A549 (cell line): ENCODE data around the gene BASP1.

- PRO-cap = no peak
CAGE:
- cytosol, long polyA plus RNA = no peak
- long polyA plus RNA = no peak
- nucleus, long polyA plus RNA = no peak
These were observed 133.0 kb upstream of the OTULINL start for GRCh38 chr5:14448533-14449109.

DNA sequence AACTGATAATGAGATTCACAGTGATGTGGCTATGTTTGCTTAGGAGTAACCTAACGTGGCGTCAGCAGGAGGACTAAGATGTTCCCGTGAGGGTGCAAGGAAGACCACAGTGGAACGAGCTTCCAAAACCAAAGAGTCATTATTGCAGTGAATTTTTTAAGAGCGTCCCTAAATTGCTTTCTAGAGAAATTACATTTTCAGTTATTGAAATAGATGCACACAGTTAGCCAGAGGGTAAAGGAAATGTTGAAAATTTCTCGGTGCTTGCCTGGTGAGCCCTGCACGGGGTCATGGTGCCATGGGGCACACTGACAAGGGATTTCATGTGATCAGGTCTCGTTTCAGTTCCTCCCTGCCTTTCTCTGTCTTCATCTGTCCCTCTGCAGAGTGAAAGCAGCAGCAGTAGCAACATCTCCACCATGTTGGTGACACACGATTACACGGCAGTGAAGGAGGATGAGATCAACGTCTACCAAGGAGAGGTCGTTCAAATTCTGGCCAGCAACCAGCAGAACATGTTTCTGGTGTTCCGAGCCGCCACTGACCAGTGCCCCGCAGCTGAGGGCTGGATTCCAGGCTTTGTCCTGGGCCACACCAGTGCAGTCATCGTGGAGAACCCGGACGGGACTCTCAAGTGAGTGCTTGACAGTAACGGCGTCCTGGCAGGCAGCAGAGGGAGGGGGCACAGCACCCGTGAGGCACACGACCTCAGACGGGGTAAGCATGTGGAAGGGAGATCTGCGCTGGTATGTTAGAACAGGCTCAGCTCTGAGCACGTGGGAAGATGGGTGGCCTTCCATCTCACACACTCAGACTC is 89.2 kb upstream of the OTULINL start:
- PRO-cap = no peak
CAGE:
- cytosol, long polyA plus RNA = no peak
- long polyA plus RNA = no peak
- nucleus, long polyA plus RNA = no peak

DNA sequence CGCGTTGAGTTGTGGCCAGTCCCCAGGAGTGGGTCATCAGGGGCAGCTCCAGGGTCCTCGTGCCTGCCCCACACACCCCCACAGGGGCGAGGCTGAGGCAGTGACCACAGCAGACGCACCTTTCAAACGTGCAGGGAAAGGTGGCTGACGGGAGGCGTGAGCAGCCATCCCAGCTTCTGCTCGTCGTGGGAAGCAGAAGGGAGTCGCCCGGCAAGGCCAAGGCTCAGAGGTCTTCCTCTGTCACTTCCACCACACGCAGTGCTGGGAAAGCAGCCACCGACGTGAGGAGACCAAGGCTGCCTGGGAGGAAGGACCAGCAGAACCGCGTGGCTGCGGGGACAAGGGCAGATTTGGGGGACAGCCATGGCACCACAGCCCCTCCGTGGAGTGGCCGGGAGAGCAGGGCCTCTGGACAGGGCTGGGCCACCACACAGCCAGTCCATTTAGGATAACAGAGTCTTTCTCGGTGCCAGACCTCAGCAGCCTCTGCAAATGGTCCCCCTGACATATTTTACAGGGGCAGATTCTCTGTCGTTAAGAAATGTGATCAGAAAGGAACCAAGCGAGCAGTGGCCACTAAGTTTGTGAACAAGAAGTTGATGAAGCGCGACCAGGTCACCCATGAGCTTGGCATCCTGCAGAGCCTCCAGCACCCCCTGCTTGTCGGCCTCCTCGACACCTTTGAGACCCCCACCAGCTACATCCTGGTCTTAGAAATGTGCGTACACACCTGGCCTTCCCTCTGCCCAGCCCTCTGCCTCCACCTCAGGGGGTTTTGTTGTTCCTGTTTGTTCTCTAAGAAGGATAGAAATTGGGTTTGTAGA is 77.5 kb upstream of the OTULINL start:
- PRO-cap = no peak
CAGE:
- cytosol, long polyA plus RNA = no peak
- long polyA plus RNA = no peak
- nucleus, long polyA plus RNA = no peak

DNA sequence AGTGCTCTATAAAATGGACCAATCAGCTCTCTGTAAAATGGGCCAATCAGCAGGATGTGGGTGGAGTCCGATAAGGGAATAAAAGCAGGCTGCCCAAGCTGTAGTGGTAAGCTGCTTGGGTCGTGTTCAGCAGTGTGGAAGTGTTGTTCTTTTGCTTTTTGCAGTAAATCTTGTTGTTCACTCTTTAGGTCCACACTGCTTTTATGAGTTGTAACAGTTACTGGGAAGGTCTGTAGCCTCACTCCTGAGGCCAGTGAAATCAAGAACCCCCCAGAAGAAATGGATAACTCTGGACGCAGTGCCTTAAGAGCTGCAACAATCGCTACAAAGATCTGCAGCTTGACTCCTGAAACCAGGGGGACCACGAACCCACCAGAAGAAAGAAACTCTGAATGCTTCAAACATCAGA is 3.4 kb upstream of the OTULINL start:
- PRO-cap = no peak
CAGE:
- cytosol, long polyA plus RNA = no peak
- long polyA plus RNA = no peak
- nucleus, long polyA plus RNA = no peak

DNA sequence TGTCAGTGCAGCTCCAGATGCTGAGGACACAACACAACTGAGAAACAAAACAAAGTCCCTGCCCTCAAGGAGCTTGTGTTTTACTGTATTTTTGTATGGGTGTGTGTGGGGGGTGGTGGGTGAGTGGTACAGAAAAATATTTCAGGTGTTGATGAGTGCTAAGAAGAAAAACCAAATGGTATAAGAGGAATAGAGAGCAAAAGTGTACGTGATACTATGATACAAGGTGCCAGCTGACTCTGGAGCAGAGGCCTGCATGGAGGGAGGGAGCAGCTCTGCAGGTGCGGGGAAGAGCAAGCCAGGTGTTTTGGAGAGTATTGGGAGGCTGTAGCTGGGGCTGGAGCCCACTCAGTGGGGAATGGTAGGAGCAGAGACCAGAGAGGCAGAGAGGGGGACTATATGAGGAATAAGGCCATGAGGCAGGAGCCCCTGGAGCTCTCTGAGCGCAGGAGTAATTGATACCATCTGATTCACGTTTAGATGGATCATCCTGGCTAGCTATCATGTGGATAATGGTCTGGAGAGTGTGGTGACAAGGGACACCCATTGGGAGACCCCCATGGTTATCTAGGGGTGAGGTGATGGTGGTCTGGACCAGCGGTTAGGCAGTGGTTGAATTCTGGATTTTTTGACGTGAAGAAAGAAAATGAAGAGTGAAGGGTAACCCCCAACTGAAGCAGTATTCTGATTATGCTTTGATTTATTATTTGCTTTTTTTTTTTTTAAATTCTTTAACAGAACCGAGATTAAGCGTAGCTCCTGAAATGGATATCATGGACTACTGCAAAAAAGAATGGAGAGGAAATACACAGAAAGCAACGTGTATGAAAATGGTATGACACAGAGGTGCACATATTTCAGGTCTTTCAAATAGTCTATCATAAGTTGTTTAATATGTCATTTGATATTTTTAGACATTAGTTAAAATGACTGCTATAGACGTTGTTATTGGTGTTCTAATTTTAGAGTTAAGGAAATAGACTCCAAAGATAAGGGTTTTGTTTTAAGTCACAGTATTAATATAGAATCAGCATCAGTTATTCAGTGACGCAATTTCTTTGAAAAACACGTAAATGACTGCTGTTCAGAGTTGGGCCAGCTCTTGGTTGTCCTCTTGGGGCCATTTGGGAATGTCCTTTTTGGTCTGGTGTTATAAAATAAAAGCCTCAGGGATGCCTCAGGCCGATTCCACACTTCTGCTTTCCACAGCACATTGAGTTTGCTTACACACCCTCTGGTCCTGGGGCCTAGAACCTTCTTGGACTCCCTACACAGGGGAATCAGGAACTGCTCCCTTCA is 13.9 kb downstream of the OTULIN start:
- PRO-cap = no peak
CAGE:
- cytosol, long polyA plus RNA = no peak
- long polyA plus RNA = no peak
- nucleus, long polyA plus RNA = no peak

- PRO-cap = no peak
CAGE:
- cytosol, long polyA plus RNA = no peak
- long polyA plus RNA = no peak
- nucleus, long polyA plus RNA = no peak
These were observed 2.2 kb downstream of the ANKH start for GRCh38 chr5:14869190-14869923.

GRCh38 chr5:15634997-15635744 is 135.2 kb downstream of the FBXL7 start:
- PRO-cap = no peak
CAGE:
- cytosol, long polyA plus RNA = no peak
- long polyA plus RNA = no peak
- nucleus, long polyA plus RNA = no peak

DNA sequence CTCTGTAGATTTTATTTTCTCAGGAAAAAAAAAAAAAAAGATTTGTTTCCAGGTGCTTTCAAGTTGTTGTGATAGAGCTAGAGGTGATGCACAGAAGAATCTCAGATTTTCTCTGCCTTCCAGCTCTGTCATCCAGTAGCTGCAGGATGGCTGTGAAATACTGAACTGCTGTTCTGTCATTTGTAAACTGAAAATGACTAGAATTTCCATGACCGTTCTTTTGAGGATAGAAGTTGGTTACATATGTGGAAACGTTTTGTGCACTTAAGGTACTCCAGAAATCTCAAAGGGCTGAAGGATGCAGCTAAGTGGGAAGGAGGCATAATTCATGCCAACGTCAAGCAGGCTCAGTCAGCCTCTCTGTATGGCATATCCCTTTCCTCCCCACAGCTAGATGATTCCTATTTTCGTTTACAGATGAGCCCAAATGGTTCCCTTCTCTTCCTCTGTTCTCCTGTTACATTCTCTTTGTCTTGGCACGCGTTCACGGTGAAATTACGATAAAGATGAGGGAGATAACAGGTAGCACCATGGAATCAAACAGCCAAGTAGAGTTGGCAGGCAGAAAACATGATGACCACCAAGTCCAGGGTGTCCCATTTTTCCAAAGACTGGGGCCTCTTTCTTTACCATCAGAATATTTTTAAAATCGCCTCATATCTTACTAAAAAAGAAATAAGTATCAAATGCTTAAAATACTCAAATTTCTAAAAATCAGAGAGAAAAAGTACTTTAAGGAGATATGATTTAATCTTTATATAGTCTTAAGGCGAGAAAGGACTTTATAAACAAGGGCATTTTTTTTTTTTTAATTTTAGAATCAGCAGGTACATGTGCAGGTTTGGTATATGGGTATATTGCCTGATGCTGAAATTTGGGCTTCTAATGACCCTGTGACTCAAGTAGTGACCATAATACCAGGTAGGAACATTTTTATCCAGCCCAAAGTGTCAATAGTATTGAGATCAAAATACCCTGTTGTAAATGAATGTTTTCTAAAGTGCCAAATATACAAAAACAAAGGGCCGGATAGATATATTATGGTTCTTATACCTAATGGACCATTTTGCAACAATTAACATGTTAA is 257.9 kb downstream of the FBXL7 start:
- PRO-cap = no peak
CAGE:
- cytosol, long polyA plus RNA = no peak
- long polyA plus RNA = no peak
- nucleus, long polyA plus RNA = no peak

DNA sequence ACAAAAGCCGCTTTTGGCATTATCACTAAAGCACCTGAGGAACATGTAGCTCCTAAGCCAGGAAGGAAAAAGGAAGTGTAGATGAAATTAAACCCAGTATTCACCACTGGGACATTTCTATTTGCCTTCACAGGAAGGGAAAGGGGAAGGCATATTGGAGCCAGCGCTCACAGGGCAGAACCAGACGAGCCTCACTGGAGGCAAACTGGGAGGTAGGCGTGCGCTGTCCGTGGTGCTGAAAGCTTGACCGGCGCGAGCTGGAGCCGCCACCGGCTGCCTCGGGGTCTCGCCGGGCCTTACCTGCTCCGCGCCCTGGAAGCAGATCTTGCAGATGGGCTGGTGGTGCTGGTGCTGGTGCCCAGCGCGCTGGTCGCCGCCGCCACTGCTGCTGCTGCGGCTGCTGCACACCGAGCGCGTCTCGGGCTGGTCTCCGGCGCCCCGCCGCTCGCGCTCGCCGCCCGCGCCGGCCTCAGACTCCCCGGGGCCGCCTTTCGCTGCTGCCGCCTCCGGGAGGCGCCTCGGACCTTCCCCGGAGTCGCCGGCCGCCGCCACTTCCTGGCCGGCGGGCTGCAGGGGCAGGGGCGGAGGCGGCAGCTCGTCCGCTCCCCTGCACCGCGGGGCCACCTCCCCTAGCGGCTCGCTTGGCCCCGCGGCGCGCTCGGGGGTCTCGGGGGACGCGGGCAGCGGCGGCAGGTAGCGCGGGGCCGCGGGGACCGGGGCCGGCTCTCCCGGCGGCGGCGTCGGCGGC is 678 bp downstream of the MARCHF11 start:
- PRO-cap = no peak
CAGE:
- cytosol, long polyA plus RNA = no peak
- long polyA plus RNA = no peak
- nucleus, long polyA plus RNA = no peak

GRCh38 chr5:16180557-16181116 is 1.0 kb upstream of the MARCHF11 start:
- PRO-cap = no peak
CAGE:
- cytosol, long polyA plus RNA = no peak
- long polyA plus RNA = no peak
- nucleus, long polyA plus RNA = no peak

DNA sequence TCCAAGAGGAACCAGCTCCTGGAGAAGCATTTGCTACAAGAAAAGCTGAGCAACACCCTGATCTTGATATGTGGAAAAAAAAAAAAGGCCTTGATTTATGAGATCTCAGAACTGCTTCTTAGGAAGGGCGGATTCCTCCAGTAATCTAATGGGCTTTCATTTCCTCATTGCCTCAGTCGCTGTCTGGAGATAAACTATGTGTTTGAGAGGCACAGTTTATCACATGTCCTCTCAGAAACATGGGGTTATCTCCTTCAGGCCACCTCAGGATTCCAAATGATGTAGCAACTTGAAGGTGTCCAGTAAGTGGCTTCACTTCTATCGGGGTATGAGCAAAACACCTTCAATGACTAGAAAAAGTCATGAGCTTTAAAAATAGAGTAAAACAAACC is 56.5 kb upstream of the ZNF622 start:
- PRO-cap = no peak
CAGE:
- cytosol, long polyA plus RNA = no peak
- long polyA plus RNA = no peak
- nucleus, long polyA plus RNA = no peak

- PRO-cap = no peak
CAGE:
- cytosol, long polyA plus RNA = no peak
- long polyA plus RNA = no peak
- nucleus, long polyA plus RNA = no peak
These were observed 71.5 kb downstream of the RETREG1 start for GRCh38 chr5:16545208-16545815.

GRCh38 chr5:16740777-16741229 is 124.0 kb upstream of the RETREG1 start:
- PRO-cap = no peak
CAGE:
- cytosol, long polyA plus RNA = no peak
- long polyA plus RNA = no peak
- nucleus, long polyA plus RNA = no peak

DNA sequence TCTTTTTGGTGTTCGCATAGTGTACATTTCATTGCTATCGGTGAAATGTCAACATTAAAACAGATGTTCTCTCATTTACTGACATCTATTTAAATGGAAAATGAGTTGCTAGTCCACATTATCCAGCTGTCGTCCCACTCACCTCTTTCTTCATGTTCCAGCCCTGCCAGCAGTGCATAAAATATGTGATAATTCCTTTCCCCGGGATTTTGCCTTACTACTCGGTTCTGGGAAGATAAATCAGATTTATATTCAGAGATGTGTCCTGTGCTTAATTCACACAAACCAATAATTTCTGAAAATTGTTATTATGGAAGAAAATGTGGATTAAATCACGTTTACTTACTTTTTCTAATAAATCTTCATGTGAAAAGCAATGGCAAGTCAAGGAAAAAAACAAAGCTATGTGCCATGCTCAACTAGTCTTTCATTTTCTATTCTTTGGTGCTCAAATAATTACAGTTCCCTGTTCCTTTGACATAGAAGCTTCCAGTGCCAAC is 155.7 kb downstream of the MYO10 start:
- PRO-cap = no peak
CAGE:
- cytosol, long polyA plus RNA = no peak
- long polyA plus RNA = no peak
- nucleus, long polyA plus RNA = no peak

- PRO-cap = no peak
CAGE:
- cytosol, long polyA plus RNA = no peak
- long polyA plus RNA = no peak
- nucleus, long polyA plus RNA = no peak
These were observed 93.8 kb upstream of the BASP1 start for GRCh38 chr5:17123666-17124000.

DNA sequence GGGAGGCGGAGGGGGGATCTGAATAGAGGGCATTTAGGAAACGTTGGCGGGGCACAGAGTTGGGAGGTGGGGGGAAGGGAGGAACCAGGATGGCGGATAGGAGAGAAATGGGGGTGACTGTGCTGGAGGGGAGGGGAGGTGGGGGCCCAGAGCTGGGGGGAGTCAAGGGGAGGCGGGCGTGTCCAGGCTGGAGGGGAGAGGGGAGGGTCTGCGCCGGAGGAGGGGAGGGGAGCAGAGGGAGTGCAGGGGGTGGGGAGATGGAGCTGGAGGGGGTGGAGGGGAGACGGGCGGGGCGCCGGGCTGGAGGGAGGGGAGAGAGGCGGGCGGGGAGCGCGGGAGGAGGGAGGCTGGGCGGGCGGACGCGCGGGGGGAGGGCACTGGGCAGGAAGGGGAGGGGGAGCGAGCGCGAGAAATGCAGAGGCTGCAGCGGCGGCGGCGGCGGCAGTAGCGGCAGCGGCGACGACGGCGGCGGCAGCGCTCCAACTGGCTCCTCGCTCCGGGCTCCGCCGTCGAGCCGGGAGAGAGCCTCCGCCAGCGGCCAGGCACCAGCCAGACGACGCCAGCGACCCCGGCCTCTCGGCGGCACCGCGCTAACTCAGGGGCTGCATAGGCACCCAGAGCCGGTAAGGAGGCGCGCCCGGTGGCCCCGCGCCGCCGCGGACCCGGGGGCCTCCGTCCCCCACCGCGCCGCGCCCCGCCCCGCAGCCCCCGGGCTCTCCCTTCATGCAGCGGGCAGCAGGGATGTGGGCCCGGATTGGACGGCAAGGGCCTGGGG is at the start of gene BASP1:
BASP1 (plus strand) TSS at position 444 of the 775 bp plus-strand sequence.
- PRO-cap = no peak
CAGE:
- cytosol, long polyA plus RNA = start-site peak on the plus strand centred at position 420 of the sequence, 57 bp wide, 1,346 and 1,288 reads in 2 replicates
- long polyA plus RNA = start-site peak on the plus strand centred at position 447 of the sequence, 18 bp wide, 333 and 162 reads in 2 replicates
- nucleus, long polyA plus RNA = start-site peak on the plus strand centred at position 425 of the sequence, 46 bp wide, 195 and 1,904 reads in 2 replicates

- PRO-cap = no peak
CAGE:
- cytosol, long polyA plus RNA = no peak
- long polyA plus RNA = no peak
- nucleus, long polyA plus RNA = no peak
These were observed 136.8 kb downstream of the BASP1 start for GRCh38 chr5:17354087-17354767.

DNA sequence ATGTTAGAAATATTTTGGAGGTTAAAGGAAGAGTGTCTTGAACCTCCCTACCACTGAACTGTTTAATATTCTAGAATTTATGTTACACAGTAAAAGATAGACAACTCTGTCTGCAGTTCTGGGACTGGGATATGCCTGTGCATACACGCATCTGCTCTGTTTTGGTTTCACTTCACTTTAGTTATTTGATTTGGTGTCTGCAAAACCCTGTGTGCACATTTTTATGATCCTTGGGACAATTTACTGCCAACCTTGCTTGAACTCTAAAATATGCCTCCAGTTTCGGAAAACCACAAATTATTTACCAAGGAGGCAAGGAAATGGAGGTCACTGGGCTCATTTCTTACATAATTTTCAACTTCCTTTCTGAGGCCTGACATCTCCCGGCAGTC is 55.2 kb downstream of the H3Y2 start:
- PRO-cap = no peak
CAGE:
- cytosol, long polyA plus RNA = no peak
- long polyA plus RNA = no peak
- nucleus, long polyA plus RNA = no peak

- PRO-cap = no peak
CAGE:
- cytosol, long polyA plus RNA = no peak
- long polyA plus RNA = no peak
- nucleus, long polyA plus RNA = no peak
These were observed 379.0 kb downstream of the PRDM9 start for GRCh38 chr5:23886426-23886713.

DNA sequence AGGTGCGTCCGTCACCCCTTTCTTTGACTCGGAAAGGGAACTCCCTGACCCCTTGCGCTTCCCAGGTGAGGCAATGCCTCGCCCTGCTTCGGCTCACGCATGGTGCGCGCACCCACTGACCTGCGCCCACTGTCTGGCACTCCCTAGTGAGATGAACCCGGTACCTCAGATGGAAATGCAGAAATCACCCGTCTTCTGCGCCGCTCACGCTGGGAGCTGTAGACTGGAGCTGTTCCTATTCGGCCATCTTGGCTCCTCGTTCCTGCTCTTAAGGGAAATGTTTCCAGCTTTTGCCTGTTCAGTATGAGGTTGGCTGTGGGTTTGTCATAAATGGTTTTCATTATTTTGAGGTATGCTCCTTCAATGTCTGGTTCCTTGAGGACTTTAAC is 369.8 kb upstream of the CDH6 start:
- PRO-cap = unidirectional peak, minus-strand start at position 264 of the sequence
CAGE:
- cytosol, long polyA plus RNA = no peak
- long polyA plus RNA = no peak
- nucleus, long polyA plus RNA = no peak